Adrenal gland (tissue), 7 donors: Measurements from ENCODE around the gene PDX1.

DNA sequence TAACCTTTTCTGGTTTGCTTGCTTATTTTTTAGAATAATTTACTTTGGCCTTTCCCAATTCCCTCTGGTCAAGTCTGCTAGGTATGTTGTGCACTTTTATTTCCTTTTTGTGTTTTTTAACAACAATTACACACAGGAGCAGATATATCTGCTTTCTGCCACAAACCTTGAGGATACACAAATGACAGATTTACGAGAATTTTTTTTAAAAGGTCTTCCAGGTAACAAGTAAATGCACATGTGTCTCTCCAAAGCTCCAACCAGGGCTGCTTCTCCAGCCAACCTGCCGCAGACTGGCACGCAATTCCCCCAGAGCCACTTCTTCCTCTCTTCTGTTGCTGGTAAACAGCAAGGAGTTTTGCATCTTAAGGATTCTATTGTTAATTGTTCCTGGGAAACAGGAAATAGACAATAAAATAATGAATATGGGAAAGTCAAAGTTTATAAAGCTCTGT, 6.6 kb upstream of the USP12 start:
- PRO-cap, 3 experiments = no peak in any of the 3 experiments
- RAMPAGE, long total RNA, 4 experiments = no peak in any of the 4 experiments
- RRBS = no CpG with 5 or more reads among the region's 3 CpGs

DNA sequence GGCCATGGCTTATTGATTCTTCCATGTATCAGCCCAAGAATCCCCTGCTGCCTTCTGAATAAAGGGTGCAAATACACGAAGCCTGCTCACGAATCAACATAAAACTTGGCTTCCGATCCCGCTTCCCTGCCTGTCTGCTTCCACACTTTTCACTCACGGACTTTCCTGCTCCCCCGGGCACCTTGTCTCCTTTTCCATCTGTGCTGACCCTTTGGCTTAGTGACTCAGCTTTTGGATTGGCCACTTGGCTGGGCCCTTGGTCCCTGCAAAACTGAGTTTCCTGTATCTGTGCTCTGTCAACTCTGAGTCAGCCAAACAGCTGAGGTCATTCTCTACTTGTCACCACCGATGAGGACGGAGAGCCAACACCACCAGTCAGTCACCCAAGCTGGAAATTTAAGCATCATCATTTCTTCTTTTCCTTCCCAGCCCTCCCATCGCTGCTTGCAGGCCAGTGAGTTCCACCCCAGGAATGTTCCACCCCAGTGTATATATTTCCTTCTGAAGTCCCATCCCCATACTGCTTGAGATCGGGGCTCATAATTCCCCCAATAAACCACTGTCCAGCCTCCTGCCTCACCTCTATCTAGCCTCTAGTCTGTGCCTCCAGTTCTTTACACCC, 11.4 kb upstream of the USP12 start:
- PRO-cap, 3 experiments = peak in 1 of 3 experiments; most common minus-strand start position 167 of the sequence (in 1)
- RAMPAGE, long total RNA, 4 experiments = start-site peak on the minus strand in 1 of 4 experiments, centred at position 201 of the sequence, 26 reads per replicate
- RRBS = no CpG with 5 or more reads among the region's 10 CpGs

- PRO-cap, 3 experiments = no peak in any of the 3 experiments
- RAMPAGE, long total RNA, 4 experiments = no peak in any of the 4 experiments
- RRBS = no CpG with 5 or more reads among the region's 11 CpGs
Observed at GRCh38 chr13:27183671-27184429, 12.2 kb upstream of the USP12 start.

DNA sequence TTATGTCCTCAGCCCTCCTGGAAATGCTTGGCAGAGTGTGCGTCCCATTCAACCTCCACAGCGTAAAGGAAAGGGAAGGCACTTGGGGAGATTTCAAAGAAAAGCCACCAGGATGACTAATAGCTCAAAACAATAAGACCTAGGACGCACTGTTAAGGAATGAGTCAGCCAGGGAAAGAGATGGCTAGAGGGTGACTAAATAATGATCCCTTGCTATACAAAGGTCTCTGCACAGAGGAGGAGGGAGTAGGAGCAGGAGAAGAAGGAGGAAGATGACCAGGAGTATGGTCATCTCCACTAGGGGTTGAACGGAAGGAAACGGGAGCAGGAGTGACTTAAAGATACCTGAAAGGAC, 23.6 kb upstream of the USP12 start:
- PRO-cap, 3 experiments = no peak in any of the 3 experiments
- RAMPAGE, long total RNA, 4 experiments = no peak in any of the 4 experiments
- RRBS = no CpG with 5 or more reads among the region's 5 CpGs

DNA sequence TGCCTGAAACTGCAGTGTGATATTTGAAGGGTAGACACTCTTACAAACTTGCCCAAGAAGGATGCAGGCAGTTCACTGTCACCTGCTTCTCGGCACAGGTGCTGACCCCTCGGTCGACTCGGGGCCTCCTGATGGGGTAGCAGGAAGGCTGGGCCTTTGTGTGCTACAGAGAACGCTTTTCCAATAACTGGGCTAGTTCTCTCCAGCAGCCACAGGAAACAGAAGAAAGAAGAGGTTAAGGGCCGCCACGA, 5.2 kb upstream of the MTIF3 start:
- PRO-cap, 3 experiments = no peak in any of the 3 experiments
- RAMPAGE, long total RNA, 4 experiments = no peak in any of the 4 experiments
- RRBS = no CpG with 5 or more reads among the region's 7 CpGs

GRCh38 chr13:27666533-27667229, 45.0 kb downstream of the POLR1D start:
- PRO-cap, 3 experiments = no peak in any of the 3 experiments
- RAMPAGE, long total RNA, 4 experiments = no peak in any of the 4 experiments
- RRBS = no CpG with 5 or more reads among the region's 3 CpGs

DNA sequence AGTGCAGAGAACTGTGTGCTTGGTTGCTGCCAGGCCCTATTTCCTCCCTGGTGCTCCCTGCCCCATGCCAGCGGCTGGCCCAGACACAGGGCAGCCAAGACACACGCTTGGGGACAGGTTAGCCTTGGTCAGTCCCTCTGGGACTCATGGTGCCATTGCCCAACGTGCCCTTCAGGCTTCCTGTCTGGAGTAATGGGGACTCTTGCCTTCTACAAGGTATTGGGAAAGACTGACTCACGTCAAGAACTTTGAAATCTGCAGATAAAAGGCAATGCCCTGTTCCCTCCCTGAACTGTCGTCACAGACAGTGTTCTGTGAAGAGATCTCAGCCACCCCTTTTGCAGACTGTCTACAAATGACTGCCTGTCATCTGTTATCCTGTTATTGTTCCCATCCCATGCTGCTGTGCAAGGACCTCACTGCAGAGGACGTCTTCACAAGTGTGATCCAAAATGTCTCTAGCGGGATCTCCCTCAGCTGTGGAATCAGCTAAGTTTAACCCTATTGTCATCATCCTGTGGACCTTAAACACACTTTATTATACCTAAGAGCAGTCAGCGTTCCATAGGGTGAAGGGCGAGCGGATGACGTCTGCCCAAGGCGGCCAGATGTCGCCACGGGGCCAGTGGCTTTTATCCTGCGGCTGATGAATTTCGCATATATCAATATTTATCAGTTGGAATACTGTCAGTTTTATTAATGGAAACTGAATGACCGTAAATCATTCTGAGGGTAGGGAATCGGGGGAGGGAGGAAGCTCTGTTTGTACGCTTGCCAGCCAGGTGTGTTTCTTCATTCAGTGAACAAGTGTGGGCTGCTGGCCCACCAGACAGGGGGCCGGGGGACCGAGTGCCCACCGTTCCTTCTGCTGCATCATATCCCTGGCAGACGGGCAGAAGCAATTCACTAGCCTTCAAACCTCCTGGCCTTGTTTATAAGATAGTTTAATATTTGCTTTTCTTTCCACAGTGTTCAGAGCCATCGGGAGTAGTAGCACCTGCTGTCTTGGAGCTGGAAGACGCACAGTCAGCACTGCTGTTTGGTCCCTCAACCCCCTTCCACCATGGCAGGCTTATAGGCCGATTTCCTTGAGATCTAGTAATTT, 59.2 kb downstream of the GSX1 start:
- PRO-cap, 3 experiments = no peak in any of the 3 experiments
- RAMPAGE, long total RNA, 4 experiments = no peak in any of the 4 experiments
- RRBS = no CpG with 5 or more reads among the region's 26 CpGs

- PRO-cap, 3 experiments = no peak in any of the 3 experiments
- RAMPAGE, long total RNA, 4 experiments = no peak in any of the 4 experiments
- RRBS = 1% methylated on average over 37 of the region's 74 CpGs
Observed at GRCh38 chr13:27919551-27920447, at the start of gene PDX1. Gene PDX1 (plus strand): TSS chr13:27920000.

GRCh38 chr13:28136714-28137486, 1.4 kb upstream of the PAN3 start:
- PRO-cap, 3 experiments = peak in 1 of 3 experiments; most common plus-strand start chr13:28137211 (in 1)
- RAMPAGE, long total RNA, 4 experiments = no peak in any of the 4 experiments
- RRBS = no CpG with 5 or more reads among the region's 10 CpGs

DNA sequence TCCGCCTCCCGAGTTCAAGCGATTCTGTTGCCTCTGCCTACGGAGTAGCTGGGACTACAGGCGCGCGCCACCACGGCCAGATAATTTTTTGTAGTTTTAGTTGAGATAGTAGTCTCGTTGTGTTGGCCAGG, 1.6 kb downstream of the PAN3 start:
- PRO-cap, 3 experiments = no peak in any of the 3 experiments
- RAMPAGE, long total RNA, 4 experiments = no peak in any of the 4 experiments
- RRBS = no CpG with 5 or more reads among the region's 9 CpGs

DNA sequence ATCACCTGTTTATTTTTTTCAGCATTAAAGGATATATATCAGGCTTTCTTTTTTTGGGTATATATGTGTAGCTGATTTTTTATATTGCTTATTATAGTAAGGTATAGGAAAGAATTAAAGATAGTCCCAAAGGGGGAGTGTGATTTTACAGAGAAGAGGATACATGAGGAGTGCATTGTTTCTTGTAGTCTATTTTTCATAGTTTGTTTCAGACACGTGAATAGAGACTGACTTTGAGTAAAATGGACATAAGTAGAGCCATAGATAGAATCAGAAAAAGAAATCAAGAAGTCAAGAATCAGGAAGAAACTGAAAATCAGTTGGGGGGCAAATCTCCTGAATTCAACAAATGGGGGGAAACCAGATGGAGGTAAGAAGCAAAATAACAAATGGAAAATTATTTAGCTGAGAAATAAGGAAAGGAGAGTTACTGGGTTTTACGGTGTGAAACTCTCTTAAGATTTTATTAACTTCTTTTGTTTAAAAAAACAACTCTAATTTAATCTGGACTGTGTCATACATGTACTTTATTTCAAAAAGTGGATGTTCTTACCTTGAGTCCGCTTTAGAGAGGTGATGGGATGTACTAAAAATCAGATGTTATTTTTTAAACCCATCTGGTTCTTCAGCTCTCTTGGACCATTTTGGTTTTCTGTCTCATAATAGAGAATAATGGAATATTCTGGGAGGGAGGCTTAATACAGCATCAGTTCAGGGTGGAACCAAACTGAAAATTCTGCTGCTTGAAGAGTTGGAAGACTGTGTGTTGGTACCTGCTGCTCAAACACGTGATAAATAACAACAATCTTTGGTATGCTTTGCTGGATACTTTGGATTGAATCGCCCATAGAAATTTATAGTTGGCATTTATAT, 136.6 kb downstream of the PAN3 start:
- PRO-cap, 3 experiments = no peak in any of the 3 experiments
- RAMPAGE, long total RNA, 4 experiments = no peak in any of the 4 experiments
- RRBS = no CpG with 5 or more reads among the region's 5 CpGs

DNA sequence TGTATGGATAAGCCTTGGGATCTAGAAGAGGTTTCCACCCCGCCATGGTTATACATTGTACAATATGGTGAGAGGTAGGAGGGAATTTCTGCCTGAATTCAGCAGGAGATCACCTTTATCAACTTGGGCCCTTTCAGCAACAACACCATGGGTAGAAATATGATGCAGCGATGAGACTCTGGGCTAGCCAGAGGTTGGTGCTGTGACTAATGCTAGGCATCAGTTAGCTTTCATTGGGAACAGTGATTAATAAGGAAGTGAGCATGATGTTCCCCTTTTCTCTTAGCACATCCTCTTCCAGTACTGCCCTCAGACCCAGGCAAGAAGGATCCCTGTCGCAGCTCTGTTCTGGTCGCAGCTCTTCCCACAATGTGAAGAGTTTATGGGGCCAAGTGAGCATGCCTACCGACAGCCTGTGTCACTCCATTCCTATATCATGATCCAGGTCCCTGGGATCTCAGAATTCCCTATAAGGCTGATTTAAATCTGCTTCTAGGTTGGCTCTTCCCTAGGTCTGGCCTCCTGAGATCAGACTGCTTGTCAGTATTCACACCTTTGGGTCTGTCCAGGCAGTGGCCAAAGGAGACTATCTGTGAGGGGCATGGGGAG, 100.5 kb downstream of the FLT1 start:
- PRO-cap, 3 experiments = no peak in any of the 3 experiments
- RAMPAGE, long total RNA, 4 experiments = no peak in any of the 4 experiments
- RRBS = no CpG with 5 or more reads among the region's 5 CpGs

DNA sequence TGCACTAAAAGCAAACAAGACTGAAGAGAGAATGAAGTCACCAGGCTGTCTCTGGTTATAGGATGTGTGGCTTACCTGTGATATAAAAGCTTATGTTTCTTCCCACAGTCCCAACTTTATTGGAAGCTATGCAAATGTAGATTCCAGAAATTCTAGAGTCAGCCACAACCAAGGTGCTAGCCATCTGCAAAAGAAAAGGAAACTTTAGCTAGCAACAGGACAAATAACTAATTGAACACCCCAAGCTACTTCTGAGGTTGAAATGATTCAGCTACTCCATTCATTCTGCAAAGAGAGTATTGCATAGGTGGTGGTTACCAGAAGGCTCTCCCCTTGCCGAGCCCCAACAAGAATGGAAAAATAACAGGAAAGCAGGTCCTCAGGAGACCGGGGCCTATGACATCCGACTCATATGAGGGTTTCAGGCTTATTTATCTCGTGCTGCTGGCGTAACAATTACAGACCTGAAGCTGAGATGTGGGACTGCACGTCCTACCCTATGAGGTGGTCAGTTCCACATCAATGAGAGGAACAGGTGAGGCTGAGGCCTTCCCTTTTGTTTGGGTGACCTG, 98.0 kb downstream of the FLT1 start:
- PRO-cap, 3 experiments = no peak in any of the 3 experiments
- RAMPAGE, long total RNA, 4 experiments = no peak in any of the 4 experiments
- RRBS = no CpG with 5 or more reads among the region's 6 CpGs

- PRO-cap, 3 experiments = peak in 2 of 3 experiments; most common plus-strand start chr13:28531471 (in 1); most common minus-strand start chr13:28531182 (in 1)
- RAMPAGE, long total RNA, 4 experiments = no peak in any of the 4 experiments
- RRBS = 4% methylated on average over 8 of the region's 40 CpGs
Observed at GRCh38 chr13:28530838-28531828, 36.2 kb upstream of the FLT1 start.

GRCh38 chr13:28693522-28694147, 25.1 kb downstream of the SLC46A3 start:
- PRO-cap, 3 experiments = no peak in any of the 3 experiments
- RAMPAGE, long total RNA, 4 experiments = no peak in any of the 4 experiments
- RRBS = no CpG with 5 or more reads among the region's 10 CpGs

DNA sequence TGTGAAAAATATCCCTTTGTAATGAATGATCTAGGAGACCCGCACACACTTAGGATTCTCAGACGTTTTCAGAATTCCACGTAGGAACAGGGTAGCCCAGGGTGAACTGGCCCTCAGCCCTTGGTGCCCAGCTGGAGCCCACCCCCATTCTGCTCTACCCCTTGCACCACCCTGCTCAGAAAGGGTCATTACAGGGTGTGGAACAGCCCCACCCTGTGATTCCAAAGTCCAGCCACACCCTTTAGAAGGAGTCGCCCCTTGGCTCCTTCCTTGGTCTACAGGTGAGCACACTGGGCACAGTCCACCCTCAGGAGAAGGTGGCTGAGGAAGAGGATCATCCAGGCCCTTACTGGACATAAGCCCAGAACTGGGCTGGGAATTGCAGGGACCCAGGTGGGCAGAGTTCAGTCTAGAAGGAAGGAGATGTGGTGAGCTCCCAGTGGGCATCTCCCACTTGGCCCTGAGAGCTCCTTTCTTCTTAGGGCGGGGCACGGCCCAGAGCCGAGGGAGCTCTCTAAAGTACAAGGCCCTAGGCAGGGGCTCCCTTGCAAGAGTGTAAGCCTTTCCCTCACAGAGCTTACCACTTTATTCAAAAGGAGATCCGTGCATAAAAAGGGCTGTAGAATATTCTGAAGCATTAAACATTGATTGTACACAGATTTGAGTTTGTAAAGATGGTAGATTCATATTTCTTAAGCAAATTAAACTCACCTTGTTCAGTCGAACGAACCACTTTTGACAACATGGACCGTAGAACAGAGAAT, 8.5 kb downstream of the SLC46A3 start:
- PRO-cap, 3 experiments = no peak in any of the 3 experiments
- RAMPAGE, long total RNA, 4 experiments = no peak in any of the 4 experiments
- RRBS = no CpG with 5 or more reads among the region's 11 CpGs

GRCh38 chr13:29123825-29124210, 303.7 kb downstream of the MTUS2 start:
- PRO-cap, 3 experiments = no peak in any of the 3 experiments
- RAMPAGE, long total RNA, 4 experiments = no peak in any of the 4 experiments
- RRBS = no CpG with 5 or more reads among the region's 3 CpGs

DNA sequence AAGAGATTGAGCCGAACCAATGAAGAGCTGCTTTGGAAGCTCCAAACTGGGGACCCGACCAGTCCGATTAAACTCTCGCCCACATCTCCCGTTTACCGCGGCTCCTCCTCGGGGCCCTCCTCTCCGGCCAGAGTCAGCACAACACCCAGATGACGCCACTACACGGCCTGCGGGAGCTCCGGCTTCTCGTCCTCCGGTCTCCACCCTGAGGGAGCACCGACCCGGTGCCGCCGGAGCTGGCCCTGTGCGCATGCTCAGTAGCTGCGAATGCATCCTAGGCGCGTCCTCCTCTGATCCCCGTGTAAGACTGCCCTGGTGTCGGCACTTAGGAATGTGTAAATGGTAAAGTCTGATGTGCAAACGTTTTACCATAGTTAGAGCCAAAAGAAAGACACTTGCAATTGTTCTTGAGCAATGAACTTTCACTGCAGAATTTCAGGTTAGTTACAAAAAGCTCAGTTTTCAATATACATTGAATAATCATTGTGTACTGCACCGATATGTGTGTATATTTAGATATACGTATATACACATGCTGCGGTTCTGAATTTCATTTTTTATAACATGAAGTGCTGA, 92.3 kb downstream of the SLC7A1 start:
- PRO-cap, 3 experiments = no peak in any of the 3 experiments
- RAMPAGE, long total RNA, 4 experiments = no peak in any of the 4 experiments
- RRBS = 16% methylated on average over 5 of the region's 29 CpGs

DNA sequence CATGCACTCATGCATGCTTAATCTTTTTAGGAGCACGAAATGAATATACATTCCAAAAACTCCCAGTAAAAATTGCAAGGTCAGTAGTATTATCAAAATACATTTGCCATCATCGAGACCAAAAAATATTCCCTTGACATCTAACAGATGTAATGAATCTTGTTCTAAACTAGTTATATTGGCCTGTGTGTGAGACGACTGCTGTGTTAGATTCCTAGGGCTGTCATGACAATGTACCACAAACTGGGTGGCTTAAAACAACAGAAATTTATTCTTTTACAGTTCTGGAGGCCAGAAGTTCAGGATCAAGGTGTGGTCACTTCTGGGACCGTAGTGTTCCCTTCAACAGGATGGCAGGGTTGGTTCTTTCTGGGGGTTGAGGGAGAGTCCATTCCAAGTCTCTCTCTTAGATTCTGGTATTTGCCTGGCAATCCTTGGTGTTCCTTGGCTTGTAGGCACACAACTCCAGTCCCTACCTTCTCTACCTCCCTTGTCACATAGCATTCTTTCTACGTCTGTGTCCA, 56.2 kb upstream of the UBL3 start:
- PRO-cap, 3 experiments = no peak in any of the 3 experiments
- RAMPAGE, long total RNA, 4 experiments = no peak in any of the 4 experiments
- RRBS = no CpG with 5 or more reads among the region's 5 CpGs

DNA sequence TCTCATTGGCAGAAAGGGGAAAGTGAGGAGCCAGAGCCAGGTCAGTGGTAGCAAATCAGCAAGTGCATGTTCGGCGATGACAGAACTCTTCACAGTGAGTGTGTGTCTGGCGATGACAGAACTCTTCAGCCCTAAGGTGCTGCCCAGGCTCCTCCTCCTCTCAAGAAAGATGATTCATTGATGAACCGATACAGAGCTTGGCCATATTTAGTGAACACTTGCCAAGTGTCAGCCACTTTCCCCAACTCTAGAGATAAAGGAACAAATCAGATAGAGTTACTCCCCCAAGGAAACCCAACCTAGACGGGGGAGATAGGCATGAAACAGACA, 199.3 kb upstream of the UBL3 start:
- PRO-cap, 3 experiments = no peak in any of the 3 experiments
- RAMPAGE, long total RNA, 4 experiments = no peak in any of the 4 experiments
- RRBS = no CpG with 5 or more reads among the region's 5 CpGs